Paraaortic lymph node (tissue), 1 donor: ENCODE measurements around a stretch of chr18.

- PRO-cap: no peak
Observed at GRCh38 chr18:59902310-59902937, 2.6 kb downstream of the PMAIP1 start.

DNA sequence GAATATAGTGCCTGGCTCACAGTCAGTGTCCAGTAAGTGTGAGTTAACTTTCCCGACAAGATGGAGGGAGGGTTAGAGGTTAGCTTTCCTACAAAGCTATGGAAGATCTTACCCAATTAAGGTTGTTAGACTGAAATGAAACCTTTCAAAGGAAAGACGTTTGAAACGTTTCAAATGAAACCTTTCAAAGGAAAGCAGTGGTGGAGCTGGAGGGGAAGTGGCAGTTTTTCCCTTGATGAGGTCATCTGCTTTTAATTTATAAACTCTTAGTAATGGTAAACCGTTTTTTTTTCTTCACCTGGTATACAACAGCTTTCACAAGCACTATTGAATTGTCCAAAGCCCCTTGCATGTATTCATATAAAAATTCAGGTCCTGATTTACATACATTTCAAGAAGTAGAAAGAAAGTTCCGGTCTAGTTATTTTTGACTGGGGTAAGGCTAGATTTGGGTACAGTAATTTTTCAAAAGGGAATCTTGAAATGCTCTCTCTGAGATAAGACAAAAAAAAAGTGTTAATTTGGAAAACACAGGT is 7.4 kb downstream of the PMAIP1 start:
- PRO-cap: no peak

DNA sequence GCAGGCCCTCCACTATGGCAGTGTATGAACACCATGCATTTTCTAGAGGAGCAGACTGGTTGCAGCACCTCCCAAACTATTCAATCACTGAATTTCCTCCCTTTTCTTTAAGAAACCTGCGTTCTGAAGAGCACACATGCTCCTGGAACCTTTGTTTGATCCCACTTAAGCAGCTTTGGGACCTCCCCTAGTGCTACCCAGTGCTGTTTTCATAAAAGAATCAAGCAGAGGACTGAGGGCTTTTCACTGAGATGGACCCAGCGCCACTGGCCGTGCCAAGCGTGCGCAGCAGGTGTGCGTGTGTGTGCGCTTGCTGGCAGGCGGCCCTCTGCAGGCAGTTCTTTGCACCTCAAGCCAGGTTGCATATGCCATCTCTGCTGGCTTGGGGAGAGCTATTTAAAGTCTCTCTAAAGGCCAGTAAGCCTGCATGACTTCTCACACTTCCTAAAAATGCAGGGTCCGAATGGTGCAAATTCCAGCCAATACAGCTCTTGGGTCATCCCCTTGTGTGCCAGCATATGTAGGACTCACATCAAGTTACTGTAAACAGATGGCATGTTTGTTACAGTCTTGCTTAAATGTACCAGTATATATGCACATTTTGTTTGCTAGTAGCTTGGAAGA is 255.5 kb downstream of the RNF152 start:
- PRO-cap: no peak

DNA sequence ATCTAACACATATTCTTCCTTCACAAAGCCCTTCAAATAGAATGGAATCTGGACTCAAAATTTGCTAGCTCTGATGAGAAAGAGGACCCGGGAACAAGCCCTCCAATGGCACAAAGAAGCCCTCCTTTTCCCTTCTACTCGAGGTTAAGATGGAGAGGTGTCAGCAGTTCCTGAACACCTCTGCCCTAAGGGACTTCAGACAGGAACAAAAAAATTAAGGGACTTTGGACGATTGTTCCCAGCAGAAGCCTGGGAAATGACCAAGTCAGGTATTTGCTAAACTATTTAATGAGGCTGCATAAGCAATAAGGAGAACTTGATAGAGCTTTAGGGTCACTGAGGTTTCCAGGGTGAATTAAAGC is 157.4 kb downstream of the RNF152 start:
- PRO-cap: no peak

DNA sequence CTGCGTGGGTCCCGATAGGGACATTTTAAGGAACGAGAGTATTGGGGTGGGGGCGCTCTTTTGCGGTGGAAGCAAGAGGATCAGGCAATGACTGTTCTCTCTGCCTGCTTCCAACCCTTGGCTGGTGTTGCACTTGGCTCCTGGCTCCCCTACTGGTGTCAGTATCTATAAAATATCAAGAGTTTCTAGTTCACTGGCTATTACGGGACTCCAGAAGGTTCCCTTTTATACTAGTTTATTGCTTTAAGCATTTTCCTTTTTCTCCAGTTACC is 991 bp downstream of the RELCH start:
- PRO-cap: no peak

GRCh38 chr18:62300535-62301063 is 24.5 kb upstream of the TNFRSF11A start:
- PRO-cap: no peak

DNA sequence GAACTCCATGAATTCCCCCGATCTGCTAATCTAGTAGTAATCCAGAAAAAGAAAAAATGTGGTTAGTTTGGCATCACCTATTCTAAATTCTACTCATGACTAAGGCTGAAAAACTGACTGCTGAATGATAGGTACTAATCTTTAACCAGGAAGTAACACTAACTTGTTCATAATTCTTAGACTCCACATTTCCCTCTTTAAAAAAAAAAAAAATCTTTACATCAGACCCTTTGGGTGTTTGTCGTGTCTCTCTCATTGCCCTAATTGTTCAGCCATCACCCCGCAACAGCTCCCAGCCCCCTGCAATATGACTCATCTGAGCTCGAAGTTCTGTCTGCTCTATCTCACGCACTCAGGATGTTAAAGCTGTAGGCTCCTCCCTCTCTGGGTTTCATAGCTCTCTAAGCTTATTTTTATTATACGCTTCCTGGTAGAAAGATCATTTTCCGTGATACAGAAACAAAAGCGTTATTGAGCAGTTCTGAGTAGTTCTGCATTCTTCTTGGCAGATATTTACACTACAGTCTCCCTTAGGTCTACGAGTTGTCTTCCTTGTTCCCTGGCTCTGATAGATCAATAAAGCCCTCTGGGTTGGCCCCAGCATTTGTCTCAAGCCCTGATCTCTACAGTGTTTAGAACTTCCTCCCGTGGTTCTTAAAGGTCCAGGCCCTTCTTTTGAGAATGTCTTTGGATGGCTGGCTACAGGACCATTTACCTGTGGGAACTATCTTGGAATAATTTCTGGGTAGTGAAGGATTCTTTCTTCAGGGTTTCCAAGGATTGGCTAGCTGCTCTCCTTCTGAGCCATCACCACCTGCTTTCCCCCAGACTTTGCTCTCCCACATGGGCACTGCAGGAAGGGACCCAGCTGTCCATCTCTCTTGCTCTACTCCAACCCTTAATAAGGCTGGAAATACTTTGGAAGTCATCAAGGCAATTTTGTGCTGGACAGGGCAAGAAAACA is 95.7 kb downstream of the TNFRSF11A start:
- PRO-cap: unidirectional peak, minus-strand start at position 314 of the sequence

GRCh38 chr18:62538939-62540140 is 16.5 kb downstream of the ZCCHC2 start:
- PRO-cap: no peak

GRCh38 chr18:62584156-62584488 is 61.3 kb downstream of the ZCCHC2 start:
- PRO-cap: no peak

DNA sequence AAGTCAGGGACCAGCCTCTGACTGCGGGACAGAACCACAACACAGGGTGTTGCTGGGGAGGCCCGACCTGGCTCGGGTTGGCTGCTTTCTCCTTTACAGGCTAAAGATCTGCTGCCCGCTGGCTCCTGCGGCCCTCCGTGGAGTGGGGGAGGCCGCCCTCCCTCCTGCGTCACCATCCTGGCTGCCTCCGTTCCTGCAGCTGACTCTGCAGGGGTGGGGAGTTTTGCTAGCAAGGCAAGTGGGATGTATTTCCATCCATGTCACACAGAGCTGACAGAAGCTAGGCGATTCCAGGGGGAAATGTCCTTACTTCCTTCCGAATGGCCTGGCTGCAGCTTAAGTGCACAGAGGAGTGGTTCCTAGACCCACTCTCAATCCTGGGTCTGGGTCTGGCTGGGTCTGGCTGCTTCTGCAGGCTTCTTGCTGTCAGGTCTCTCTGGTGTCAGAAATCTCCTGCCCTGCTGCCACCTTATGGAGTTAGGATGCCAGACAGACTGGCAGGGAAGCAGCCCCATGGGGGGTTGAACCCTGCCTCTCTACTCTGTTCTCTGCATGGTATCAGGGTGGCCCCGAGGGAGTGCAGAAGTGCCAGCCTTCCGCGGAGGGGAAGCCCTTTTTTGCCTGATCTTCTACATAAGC is 89.3 kb downstream of the ZCCHC2 start:
- PRO-cap: no peak

DNA sequence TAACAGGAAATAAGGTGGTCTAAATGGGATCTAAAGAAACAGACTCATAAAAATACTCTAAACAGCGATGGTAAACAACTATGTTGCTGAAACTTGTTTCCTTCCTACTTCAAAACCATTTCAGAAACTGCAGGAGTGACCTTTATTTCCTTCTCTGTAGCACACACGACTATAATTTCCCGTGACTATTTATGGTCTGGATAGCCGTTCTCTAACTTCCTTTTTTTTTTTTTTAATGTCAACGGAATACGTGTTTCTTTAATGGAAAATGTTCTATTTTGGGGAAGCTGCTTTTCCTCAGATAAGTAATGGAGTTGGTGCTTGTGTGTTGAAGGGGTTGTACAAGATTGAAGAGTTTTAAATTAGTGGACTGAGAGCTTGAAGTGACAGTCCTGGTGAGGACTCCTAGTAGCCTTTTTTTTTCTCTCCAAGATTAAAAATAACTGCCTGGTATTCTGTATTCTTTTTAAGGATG is 224.1 kb downstream of the PHLPP1 start:
- PRO-cap: no peak

GRCh38 chr18:63162248-63162864 is 157.2 kb downstream of the BCL2 start:
- PRO-cap: bidirectional peak, plus-strand start at chr18:63162729, minus-strand start at chr18:63162571

GRCh38 chr18:63181855-63182318 is 137.7 kb downstream of the BCL2 start:
- PRO-cap: no peak

DNA sequence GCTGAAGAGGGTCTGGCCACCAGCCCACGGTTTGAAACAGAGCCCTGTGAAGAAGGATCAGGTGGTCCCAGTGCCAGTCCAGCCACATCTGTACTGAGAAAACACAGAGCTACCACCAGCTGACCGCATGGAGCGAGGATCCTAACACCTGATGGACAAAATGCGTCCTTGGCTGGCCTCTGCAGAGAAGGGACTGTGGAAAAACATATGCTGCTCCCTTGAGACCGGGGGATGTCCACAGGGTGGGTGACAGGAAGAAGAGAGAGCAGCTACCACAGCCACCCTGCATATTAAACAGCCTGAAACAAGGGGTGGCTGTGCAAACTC is 137.3 kb downstream of the BCL2 start:
- PRO-cap: no peak

DNA sequence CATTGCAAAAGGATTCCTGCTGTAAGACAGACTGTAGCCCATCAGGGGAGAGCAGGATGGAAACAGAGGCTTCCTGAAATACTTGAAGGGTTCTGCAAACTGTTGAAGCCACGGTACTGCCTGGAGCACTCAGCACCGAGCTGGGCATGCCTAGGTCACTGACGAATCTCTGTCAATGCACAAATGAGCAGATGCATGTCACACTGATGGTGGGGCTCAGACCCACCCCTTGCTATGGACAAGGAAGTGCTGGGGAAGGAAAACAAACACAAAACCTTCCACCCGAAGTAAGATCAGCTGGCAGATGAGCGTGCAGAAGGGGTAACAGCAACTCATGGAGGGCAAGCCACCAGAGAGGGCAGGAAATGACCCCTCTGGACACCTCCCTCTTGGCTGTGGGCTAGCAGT is 136.7 kb downstream of the BCL2 start:
- PRO-cap: no peak

DNA sequence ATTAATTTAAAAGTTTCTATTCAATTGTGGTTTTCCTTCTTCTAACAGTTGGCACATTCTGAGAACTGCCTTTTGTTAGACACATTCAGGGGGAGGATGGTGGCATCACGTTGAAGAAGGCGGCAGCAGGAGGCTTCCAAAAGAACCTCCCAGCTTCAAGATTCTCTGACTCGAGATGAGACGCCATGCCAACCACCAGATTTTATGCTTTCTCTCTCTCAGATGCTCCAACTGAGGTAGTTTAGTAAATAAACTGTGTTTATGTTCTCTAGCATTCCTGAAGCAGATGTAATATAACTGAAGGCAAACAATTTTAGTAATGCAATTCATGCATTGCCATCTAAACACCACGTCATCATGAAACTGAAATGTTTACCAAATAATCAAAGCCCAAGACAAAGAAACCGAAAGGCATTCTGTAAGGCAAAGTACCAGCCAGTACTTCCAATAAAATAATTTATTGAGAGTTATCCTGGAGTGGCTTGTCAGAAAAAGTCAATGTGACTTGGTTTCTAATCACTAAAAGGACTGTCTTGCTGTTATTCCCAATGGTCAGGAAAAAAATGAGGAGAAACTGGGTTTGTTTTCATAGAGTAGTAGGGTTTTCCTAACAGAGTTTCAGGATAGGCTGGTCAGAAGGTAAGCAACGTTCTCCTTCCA is 102.6 kb downstream of the BCL2 start:
- PRO-cap: no peak

GRCh38 chr18:63225973-63226447 is 93.6 kb downstream of the BCL2 start:
- PRO-cap: no peak

GRCh38 chr18:63292599-63293736 is 26.6 kb downstream of the BCL2 start:
- PRO-cap: no peak

DNA sequence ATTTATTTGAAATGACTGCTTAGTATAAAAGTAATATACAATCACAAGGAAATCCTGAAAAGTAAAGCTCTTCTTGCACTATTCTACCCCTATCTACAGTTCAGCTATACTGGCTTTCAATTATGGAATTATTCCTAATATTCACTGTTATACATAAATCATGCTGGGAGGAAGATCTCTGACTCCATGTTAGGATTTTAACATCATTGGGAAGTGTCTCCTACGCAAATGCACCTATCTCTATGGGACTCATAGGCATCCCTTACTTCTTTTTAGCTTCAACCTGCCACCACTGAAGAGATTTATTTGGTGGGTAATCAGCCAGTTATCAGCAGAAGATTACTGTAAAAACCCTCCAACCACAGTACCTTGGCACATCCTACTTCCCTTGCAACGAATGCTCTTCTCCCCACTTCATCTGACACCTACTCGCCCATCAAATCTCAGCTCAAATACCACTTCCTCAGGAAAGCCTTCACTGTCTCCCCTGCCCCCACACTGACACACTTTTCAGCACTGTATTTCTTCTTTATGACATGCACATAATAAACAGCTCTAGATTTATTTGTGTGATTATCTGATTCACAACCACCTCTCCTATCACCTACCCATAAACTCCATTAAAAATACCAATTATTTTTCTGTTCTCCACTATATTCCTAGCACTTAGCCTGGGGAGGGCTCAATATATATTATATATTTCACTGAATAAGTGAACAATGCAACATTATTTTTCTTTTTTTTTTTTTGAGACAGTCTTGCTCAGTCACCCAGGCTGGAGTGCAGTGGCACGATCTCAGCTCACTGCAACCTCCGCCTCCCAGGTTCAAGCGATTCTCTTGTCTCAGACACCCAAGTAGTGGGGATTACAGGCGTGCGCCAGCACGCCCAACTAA is 3.0 kb downstream of the KDSR start:
- PRO-cap: no peak

DNA sequence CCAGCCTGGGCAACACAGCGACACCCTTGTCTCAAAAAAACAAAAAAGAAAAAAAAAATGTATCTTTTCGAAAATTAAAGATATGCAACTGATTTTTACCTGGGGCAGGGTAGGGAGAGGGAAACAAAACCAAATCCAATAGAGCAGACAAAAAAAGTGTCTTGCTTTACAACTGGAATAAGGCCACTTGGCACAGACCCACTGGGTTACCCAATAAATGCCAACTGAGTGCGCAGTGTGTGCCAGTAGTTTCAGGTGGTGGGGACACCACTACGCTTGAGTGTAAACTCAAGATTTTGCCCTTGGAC is 16.4 kb downstream of the VPS4B start:
- PRO-cap: no peak